ENCODE data around the genes PCP4 and DSCAM.

- RRBS = no CpG with 5 or more reads among the region's 5 CpGs
Measured at GRCh38 chr21:39632117-39632584, 19.4 kb downstream of the B3GALT5 start.

DNA sequence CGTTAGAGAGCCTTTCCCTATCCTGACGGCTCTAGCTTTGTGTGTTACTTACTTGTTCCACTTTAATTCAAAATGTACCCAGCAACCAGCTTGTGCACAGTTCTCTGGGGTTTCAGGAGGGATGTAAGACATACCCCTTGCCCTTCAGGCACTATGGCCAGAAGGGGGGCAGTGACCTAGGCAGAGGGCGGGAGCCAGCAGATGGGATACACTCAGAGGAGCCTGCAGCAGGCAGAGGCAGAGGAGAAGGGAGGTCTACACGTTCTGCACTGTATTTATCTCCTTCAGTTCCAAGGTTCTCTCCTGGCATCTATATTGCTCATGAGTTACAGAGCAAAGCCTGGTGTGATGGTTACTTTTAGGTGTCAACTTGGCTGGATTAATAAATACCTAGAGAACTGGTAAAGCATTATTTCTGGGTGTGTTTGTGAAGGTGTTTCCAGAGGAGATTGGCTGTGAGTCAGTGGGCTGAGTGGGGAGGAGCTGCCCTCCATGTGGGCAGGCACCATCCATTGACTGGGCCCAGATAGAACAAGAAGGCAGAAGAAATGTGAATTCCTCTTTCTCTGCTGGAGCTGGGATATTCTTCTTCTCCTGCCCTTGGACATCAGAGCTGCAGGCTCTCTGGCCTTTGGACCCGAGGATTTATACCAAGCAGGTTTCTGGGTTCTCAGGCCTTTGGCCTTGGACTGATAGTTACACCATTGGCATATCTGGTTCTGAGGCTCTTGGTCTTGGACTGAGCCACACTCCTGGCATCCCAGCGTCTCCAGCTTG lies 44.3 kb downstream of the B3GALT5 start:
- RRBS = no CpG with 5 or more reads among the region's 6 CpGs

DNA sequence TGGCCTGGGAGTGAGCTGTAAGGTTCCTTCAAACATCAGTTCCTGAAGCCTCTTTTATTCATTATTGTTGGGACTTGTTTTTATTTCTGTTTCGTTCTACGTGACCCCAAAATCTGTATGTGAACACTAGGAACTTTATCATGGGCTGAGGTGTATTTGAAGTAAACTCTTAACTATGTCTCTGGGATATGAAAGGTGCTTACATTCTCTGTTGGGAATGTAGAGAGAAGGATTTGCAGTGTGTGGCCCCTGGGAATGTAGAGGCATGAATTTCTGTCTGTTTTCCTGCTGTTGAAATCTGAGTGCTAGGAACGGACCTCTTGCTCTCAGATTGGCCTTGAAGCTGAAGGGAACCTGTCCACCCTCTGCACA lies 58.8 kb downstream of the B3GALT5 start:
- RRBS = no CpG with 5 or more reads among the region's 3 CpGs

DNA sequence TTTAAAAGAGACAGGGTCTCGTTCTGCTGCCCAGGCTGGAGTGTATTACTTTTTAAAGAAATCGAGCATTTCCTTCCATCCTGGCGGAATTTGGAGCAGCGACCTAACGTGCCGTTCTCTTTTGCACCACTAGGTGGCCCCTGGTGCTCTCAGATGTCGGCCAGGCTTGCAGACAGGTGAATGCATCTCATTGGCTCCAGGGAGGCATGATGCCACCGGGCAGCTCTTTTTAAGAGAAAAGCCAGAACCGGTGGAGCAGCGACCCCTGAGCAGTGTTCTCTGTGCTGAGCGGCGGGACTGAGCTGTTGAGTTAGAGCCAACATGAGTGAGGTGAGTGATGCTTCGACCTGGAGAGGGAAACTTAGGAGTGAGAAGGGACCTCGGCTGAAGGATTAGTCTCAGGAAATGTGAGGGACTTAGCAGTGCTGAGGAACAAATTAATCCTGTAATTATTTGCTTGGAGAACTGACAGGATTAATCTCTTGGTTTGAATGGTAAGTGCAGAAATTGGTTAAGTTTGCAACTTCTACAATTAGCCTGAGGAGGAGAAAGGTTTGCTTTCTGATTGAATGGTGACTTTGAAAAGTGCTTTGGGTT lies at the start of gene PCP4:
PCP4 (plus strand) TSS at position 258 of the 597 bp plus-strand sequence.
- RRBS = no CpG with 5 or more reads among the region's 14 CpGs

DNA sequence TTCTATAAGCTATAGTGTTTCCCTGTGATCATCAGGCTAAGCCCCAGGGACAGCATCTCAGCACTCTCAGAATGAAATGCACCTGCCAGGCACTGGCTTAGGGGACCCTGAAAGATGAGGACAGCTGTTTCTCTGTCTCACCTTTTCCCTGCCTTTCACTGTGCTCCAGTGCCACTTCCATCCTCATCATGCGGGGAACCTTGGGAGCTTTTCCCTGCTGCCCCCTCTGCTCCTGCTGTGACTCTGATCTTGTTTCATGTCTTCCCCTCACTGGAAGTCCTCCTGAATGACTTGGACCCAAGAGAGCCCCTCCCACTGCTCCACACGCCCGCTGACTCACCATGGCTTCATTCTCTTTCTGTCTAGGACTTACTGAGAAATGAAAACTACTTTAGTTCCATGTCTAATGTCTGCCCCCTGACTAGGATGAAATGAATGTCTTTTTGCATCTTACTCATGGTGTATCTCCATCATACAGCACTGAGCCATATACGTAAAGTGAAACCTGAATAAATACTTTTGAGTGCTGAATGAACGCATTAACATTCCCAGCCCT lies 182.0 kb downstream of the PCP4 start:
- RRBS = no CpG with 5 or more reads among the region's 5 CpGs

DNA sequence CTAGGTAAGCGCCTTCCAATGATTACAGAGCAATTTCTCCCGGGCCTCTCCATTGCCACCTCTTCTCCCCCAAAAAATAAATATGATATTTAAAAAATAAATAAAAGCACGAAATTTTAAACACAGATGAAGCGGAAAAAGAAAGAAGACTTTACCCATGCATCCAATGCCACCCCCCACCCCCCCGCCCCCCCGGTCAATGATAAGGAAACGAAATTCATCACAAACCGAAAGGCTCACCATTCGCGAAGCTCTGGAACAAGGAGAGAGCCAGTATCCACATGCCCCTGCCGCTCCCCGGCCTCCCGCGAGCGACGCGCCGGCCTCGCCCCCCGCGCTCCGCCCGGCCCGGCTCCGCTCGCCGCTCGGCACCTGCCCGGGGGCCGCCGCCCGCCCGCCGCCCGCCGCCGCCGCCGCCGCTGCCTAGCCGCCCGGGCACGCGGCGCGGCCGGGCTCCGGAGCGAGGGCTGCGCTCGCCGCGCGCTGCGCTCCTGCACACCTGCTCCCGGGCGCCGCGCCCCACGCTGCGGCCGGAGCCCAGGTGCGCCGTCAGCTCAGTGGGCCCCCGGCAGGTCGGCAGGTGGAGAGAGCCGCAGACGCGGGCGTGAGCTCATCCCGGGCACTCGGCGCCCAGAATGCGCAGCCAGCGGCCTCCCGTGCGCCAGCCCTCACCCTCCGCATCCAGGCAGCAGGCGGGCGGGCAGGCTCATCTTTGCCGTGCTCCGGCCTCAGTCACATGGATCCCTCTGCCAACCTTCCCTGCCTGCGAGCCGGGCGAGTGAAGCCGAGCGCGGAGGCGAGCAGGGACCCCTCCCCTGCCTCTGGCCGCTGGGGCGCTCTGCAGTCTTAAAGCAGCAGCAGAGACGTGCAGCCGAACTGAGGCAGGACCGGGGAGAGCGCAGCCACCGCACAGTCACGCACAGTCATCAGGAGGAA lies at the start of gene DSCAM:
DSCAM (minus strand) TSS at position 780 of the 936 bp plus-strand sequence.
- RRBS = 2% methylated on average over 33 of the region's 97 CpGs

- RRBS = 2% methylated on average over 13 of the region's 32 CpGs
Measured at GRCh38 chr21:41068760-41069426, 99.1 kb upstream of the BACE2 start.

DNA sequence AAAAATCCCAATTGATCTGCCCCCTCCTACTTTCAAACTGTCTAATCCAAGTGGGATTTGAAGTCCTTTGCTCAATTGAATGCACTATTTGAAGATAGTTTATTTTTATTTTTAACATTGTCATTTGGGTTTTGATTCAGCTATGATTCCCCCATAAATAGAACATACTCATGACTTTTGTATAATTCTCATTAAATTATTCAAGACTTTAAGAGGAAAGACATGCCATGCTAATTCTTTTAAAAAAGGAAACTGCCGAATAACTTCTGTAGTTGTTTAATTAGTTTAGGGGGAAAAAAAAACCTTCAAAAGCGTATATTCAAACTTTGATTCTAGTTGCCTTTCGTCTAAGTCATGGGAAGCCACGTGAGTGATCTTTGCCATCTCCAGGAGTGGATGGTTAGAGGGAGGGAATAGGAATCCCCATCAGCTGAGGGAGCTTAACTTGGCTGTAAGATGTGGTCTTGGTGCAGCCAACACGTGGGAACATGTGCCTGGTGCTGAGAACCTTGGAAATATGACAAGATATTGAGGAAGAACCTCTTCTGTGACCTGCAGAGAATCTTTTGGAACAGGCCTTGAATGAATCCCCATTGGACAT lies 1.6 kb downstream of the BACE2 start:
- RRBS = no CpG with 5 or more reads among the region's 5 CpGs

- RRBS = 97% methylated on average over 3 of the region's 15 CpGs
Measured at GRCh38 chr21:41236360-41236904, 68.5 kb downstream of the BACE2 start.

DNA sequence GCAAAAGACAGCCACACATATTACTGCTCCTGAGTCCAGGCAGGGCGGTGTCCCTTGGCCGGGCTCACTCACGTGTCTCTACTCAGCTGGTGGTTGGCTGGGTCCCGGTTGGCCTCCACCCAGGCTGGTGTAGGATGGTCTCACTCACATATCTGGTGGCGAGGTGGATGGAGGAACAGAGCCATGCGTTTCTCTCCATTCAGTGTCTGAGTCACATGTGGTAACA lies 65.7 kb upstream of the FAM3B start:
- RRBS = no CpG with 5 or more reads among the region's 6 CpGs

DNA sequence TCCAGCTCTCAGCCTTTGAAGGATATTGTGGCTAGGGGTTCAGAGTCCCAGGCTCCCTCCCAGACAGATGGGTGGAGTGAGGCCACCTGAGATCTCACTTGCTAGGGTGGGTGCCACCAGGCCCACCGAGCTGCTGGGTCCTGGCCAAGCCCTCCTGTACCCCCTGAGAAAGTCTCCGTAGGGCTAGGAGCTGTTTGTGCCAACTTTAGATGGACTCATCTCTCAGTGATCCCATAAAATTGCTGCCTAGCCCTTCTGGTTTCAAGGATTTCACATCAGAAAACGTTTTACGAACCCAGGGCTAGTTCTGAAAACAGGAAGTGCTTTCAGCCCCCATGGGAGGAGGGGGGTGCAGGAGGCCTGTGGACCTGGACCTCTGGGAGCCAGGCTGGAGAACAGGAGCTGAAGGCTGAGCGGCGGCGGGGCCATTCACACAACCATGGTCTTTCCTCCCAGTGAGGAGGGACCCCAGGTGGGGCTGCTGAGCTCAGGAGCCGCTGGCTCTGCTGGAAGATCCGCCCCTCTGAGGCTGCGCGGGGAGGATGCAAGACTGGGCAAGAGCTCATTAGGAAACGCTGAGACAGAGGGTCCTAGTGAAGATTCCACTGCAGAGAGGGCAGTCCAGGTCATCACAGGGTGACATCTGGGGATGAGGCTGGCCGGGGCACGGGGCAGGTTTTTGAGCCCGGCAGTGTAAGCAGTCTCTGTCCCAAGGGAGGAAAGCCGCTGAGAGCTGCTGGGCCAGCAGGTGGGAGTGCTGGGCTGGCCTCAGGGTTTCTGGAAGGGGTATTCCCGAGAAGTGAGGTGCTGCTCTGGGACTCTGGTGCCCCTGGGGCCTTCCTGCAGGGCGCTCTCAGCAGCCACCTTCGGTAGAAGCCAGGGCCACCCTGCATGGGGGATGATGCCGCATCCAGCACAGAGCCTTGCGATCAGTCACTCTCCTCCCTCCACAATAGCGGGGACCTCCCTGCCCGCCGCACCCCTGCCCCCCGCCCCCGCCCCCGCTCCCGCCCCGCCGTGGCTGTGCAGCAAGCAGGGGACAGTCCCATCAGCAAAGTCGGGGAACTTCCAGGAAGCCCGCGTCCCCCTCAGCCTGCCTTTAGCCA lies 7.4 kb downstream of the MX2 start:
- RRBS = no CpG with 5 or more reads among the region's 33 CpGs

DNA sequence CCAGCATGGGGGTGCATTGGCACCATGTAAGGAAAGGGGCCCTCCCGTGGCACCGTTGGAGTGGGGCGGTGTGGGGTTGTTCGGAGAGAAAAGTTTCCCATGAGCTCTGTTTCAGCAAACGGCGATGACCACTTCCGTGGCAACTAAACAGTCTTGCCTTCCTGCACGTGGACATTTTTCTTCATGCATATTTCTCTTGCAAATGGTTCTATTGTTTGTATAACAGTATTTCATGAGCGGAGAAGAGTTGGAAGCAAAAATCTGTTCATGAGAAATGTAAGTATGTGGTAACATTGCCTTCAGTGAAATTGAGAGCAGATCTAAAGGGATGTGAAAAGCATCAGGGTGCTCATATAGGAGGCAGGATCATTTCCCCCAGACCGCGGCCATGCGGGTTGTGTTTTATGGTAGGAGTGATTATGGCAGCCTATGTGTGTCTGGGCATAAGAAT lies 8.6 kb downstream of the MX2 start:
- RRBS = no CpG with 5 or more reads among the region's 12 CpGs

DNA sequence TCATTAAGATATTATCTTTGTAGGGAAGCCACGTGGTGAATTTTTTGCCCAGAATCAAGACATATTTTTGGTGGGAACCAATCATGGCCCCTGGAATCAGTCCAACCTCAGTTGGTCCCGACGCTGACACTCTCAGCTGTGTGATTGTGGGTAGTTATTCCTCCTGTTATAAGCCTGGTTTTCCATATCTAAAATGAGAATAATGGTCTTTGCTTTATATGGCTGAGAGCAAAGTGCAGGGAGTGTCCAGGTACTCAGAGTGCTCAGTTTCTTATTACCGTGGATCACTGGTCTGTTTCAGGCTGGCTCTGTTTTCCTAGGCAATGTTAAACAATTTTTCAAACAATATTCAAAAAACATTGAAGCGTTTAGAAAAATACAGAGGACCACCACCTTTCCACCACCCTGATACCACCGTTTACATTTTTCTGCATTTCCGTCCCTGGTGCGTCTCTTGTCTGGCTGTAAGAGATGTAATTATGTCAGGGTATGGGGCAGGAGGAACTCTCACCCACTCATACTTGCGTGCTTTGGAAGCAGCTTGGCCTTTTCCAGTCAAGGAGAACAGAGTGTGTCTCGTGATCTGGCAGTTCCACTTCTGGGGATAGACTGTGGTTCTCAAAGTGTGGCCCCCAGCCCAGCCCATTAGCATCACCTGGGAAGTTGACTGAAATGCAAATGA lies 6.6 kb downstream of the MX1 start:
- RRBS = no CpG with 5 or more reads among the region's 10 CpGs

GRCh38 chr21:41616067-41616648 lies 108.2 kb upstream of the TMPRSS2 start:
- RRBS = no CpG with 5 or more reads among the region's 8 CpGs

DNA sequence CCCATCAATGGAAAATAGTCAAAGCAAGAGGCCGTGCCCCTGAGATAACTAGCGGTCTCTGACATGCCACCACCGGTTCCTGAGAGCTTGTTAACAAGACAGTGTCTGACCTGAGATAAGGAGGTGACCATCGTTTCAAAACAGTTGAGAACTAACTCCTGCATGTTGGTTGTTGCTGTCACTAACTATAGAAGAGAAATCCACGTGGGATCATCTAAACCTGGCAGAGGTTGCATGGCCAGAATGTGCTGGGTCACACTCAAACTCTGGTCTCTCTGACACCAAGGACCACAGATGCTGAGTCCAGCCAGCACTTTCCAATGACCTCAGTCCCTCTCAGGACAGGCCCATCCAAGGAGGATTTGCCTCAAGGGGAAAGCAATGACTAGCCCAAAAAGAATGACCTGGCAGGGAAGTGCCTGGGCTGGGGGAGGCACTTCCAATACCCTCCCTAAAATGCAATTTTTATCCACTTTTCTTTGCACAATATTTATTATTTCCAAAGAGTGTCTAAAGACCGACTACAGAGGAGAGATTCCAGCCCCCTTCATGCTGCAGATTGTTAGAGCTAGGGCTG lies 125.7 kb downstream of the RIPK4 start:
- RRBS = no CpG with 5 or more reads among the region's 6 CpGs

DNA sequence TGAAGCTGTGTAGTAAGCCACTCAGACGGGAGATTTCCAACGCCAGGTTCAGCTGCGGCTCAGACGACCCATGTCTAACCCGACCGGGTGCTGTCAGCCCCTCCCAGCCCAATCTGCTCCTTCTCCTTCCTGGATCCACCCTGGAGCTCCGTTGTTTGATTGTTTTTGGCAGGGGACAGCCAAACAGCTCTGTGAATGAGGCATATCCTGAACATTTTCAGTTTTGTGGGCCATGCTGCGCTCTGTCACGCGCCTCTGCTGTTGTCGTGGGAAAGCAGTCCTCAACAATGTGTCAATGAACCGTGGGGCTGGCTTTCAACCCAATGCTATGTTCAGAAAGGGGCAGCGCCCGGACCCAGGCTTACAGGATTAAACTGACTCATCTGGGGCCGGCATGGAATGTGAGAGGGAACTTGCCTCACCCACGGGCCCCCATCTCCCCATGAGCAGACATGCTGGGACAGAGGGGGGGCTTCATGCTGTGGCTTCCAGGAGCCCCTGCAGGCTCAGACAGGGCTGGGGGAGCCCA lies 101.9 kb downstream of the RIPK4 start:
- RRBS = no CpG with 5 or more reads among the region's 16 CpGs

GRCh38 chr21:41680068-41680922 lies 86.6 kb downstream of the RIPK4 start:
- RRBS = no CpG with 5 or more reads among the region's 11 CpGs

GRCh38 chr21:41751356-41752347 lies 15.2 kb downstream of the RIPK4 start:
- RRBS = 64% methylated on average over 2 of the region's 21 CpGs

DNA sequence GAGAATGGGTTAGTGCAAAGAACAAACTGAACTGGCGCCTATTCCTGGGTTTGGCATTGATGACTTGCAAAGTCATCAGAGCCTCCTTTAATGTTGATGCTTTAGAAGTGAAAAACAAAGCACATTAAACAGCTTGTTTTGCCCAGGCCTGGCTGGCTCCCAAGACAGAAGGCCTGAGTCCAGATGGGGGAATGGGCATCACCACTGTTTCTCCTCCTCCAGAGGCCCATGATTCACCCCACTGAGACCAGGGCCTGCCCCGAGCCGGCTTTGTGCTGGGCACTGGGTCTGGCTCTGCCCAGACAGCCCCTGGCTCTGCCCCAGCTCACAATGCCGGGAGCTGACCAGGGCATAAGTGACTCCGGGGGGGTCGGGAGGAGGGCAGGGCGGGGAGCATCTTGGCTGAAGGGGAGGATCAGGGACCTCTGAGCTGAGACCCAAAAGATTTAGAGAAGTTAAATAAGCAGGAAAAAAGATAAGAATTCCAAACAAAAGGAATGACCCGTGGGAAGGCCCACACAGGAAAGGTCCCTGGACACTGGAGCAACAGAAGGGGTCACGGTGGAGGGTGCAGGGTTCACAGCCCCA lies 5.7 kb downstream of the C2CD2 start:
- RRBS = 4% methylated on average over 2 of the region's 9 CpGs

DNA sequence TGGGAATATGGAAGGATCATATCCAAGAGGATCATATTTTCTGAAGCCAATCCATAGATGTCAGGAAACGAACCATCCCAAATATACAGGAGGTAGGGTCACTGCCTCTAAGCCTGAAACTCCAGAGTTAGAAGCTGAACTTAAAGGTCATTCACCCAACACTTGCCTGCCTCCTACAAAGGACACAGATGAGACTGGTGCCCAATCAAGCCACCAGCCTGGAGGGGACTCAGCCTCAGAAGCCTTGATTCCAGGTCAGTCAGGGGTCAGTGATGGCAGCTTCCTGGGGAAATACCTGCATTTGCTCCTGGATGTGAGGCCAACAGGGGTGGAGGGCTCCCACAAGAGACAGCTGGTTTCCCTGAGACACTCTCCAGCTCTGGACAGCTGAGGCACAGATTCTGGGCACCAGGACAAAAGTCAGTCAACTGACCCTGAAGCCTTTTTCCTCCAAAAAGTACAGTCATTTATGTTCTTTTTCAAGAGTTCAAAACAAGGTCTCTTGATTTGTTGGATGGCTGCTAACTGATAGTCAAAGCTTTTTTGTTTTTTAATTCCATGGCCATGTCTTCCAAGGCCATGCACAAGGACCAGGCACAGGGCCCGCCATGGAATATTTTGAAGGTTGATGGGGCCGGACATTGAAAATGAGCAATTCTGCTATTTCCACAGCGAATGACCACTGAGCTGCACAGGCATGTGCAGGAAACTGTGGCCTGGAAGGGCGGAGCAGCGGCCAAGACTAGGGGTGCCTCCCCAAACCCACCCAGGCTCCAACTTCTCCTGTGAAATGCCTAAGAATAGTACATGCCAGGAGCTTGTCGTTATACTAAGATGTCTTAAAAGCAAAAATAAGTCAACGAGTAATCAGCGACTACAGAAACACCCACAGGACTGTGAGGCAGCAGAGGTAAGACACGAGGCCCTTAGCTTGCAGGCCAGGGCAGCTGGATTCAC lies 1.8 kb downstream of the C2CD2 start:
- RRBS = no CpG with 5 or more reads among the region's 10 CpGs

All from cardiac fibroblast (primary cell).